Cardiac atrium fibroblast (primary cell): ENCODE results near the genes UBE2J1 and RRAGD.

DNA sequence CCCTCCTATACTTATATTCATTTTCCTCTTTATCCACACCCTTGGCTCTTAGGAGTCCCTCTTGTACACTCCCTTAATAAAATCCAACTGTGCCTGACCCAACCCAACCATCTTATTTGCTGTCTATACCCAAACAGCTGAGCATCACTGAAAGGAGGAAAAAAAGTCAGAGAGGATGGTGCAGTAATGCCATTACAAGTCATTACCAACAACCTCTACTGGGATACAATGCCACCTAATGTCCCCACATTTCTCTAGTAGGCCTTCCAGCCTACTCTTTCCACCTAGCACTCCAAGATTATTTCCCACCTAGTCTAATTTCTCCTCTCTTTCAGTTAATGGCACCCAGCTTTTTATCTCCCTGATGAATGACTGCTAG, 8.1 kb downstream of the UBE2J1 start:
- RAMPAGE, long total RNA, result no peak

DNA sequence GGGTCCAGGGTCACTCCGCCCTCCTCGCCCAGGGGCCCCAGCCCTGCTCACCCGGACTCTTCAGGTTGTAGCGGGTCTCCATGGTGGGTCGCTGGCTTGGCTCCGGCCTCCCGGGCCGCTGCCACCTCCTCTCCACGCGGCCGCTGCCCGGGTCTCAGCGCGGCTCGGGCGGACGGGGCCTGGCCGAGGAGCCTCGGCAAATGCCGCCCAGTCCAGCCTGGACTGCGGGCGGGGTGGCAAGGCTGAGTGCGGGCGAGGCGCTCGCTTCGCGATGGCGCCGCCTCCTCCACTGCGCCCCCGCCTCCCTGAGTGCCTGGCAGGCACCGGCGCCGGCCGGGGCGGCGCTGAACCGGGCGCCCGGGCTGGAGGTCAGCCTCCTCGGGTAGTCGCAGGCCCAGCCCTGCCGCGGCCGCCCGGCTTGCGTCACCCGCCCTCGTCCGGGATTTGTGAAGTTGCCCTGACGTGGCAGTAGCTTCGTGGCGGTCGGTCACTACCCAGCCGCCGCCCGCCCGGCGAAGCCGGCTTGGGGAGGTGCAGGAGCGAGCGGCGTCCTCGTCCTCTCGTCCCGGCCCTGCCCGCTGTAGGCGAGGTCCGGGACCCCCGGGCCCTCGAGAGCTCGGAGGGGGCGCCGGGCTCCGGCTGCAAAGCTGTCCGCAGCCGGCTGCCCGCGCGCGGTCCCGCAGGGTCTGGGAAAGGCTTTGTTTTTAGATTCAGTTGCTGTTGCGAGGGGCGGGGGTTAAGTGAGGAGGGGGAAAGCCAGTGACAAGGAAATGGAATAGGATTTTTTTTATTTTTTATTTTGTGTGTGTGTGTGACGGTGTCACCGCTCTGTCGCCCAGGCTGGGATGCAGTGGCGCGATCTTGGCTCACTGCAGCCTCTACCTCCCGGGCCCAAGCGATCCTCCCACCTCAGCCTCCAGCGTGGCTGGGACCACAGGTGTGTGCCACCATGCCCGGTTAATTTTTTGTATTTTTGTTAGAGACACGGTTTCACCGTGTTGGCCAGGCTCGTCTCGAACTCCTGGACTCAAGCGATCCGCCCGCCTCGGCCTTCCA, at the start of gene UBE2J1:
UBE2J1 (minus strand) TSS at position 235 of the 1,056 bp plus-strand sequence.
- RAMPAGE, long total RNA, result no peak

GRCh38 chr6:89412033-89412979, at the start of gene RRAGD:
RRAGD (minus strand) TSS chr6:89412273.
- RAMPAGE, long total RNA, result no peak

DNA sequence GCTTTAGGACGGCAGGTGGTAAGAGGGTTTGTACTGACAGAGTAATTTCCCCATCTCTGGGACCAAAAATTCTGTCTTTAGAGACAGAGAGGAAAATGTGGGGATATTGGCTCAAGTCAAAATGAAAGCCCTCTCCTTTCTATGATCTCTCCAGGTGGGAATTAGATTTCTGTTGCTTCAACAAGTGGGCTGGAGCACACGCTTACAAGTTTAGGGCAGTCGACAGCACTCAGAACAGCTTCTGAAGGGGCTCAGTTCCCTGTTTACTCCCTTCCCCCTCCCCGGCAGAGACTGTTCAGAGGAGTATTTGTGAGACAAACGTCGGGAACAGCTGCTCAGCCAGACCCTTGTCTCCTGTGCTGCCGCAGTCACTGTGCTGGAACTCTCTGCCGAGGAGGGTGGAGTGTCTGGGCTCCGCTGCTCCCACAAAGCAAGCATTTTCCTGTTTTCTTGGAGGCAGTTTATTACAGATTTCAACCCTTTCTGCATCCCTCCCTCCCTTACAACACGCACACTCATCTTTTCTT, 76.5 kb downstream of the LYRM2 start:
- RAMPAGE, long total RNA, result no peak

DNA sequence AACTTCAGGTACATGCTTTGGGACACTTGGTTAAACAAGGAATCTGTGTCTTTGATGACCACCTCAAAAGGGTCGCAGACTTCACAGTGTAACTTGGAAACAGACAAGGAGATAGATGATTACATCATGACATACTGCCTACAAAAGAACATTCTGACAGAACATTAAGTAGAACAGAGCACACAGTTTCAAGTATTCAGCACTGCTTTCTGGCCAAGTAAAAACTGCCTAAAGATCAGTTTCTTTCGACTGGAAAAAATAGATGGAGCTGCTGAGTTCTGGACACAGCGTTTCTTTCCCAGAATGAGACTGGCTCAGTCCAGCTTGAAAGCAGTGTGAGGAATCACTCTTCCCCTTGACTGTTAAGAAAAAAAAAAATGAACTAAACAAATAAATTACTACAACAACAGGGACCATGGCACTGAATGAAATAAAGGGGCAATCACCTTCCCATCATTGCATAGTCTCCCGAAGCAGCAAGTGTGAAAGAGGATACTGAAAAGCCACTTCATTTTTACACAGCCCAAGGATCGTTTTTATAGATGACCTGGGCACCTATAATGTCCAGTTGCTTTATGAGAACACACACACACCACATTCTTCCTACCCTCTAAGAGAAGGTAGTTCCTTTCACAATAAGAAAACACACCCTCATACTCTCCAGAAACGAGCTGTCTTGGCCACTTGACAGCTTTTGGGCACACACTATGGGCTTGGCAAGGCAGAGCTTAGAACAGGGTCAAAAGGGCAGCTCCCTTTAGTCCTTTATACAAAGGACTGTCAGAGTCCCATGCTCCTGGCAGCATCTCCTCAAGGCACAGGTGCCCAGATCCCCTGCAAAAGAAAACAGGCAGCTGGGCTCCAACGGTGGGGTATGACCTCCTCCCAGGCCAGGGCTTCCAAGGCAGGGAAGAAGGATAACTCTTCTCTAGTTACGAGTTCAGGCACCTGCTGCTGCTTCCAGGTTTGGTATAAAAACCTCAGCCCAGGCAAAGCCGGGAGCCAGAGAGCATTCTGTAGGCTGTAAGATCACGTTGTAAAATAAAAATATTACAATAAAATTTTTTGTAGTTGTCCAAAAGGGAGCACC, 4.7 kb upstream of the LYRM2 start:
- RAMPAGE, long total RNA, result no peak

DNA sequence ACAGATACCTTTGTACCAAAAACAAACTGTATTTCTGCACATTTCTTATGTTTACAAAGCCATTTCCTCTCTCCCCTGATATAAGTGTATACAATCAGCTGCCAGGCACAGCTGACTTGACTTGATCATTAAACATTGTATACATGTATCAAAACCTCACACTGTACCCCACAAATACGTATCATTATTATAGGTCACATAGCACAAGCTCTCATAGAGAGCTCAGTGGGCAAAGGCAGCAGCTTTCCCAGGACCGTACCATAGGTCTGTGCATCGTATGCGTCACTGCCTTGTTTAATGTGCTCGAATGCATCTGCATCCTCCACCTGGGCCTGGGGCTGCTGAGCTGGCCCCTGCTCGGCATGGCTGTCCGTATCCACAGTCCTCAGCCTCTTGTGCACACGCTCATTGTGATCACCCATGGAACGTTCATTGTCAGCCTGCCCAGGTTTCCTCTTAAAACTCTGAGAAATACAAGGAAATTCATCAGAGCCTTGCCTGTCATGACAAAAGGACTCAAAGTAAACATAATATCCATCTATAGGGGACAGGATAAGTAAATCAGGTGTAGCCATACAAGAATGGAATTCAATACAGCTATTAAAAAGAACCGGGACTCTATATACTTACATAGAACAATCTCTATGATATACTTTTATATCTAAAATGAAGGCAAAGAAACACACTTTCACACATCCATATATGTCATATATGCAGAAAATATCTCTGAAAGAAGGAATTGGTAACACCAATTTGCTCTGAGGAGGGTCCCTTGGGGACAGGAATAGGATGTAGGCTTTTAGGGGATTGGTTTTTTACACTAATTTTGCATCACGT, 17.2 kb upstream of the LYRM2 start:
- RAMPAGE, long total RNA, result no peak

DNA sequence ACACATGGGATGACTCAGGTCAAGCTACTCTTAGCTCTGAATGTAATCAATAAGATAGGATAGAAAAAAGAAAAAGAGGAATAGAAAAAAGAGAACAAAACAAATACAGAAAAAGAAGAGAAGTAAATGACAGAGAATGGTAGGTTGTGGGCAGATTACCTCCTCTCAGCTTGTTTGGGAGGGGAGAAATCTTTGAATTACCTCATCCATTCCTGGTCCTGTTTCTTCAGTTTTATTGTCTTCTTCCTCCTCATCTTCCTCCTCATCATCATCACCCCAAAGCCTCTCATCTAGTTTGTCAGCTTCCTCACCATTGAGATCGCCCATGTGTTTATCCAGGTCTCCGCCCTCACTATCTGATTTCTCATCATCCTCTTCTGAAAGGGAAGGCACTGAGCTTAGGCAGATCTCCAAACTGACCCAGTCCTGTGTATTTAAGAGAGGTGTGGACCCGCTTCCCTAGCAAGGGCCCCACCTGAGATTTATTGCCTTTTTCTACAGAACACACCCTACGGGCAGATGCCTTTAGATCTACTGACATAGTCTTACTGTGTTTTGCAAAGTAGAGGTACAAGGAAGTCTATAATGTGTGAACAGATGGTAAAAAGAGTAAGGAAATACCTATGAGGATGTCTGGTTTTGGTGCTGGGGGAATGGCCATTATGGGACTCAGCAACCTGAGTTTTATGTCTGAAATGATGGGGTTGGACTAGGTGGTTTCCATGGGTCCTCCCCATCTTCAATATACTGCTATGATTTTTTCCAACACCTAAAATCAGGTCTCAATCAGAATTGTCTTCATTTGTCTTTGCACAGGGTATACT, 24.3 kb upstream of the LYRM2 start:
- RAMPAGE, long total RNA, result no peak

- RAMPAGE, long total RNA, result no peak
Observed at GRCh38 chr6:89690656-89691030, 52.1 kb upstream of the LYRM2 start.

- RAMPAGE, long total RNA, result no peak
Observed at GRCh38 chr6:89780938-89781658, 38.5 kb downstream of the MDN1 start.

- RAMPAGE, long total RNA, result no peak
Observed at GRCh38 chr6:89834823-89835513, 15.4 kb upstream of the MDN1 start.

DNA sequence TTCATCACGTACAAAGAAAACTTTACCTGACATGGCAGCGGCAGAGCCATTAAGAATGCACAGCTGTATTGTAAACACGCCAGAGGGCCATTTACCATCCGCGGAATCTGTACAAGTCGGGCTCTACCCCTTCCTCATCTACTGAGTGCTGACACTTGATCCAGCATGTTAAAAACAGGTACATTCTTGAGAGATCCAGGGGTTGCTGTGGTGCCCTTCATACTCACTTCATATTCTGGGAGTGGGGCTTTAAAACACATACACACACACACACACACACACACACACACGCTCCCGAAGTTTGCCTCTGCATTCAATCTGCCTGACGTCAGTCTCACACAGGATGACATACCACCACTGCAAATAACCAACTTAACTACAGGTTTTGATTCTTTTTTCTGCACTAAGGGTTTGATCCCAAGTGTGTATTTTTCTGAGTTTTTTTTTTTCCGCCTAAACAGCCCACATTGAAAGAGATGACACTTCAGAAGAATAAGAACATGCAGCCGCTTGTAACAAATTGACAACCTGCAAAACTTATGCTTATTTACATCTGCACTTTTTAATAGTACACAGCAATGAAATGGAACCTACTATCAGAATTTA, 77.0 kb downstream of the BACH2 start:
- RAMPAGE, long total RNA, result no peak

DNA sequence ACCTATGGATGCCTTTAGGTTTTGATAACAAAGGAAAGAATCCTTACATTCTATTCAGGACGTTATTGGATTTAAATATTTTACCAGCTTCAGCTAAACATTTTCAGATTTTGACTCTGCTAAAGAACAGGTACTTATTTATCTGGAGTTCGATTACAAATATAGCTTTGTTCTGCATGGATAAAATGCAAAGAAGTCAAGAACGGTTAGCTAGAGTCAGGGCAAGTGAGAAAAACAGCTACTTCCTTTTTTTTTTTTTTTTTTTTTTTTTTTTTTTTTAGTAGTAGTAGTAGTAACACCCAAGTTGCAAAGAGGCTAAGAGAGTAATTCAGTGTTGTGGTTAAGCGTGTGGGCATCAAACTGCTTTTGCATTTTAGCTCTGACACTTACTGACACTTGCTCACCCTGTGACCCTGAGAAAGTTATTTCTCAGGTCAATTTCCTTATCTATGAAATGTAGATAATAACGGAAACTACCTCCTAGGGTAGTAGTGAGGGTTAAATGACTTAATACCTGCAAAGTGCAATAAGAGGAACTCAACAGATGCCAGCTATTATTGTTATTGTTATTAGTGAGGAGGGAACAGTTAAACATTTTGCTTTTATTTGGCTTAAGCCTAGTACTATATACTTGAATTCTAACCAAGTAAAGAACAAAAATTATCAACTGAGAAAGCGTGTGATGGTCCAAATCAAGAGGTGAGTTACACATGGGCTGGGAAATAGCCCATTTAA, 86.6 kb upstream of the BACH2 start:
- RAMPAGE, long total RNA, result no peak

DNA sequence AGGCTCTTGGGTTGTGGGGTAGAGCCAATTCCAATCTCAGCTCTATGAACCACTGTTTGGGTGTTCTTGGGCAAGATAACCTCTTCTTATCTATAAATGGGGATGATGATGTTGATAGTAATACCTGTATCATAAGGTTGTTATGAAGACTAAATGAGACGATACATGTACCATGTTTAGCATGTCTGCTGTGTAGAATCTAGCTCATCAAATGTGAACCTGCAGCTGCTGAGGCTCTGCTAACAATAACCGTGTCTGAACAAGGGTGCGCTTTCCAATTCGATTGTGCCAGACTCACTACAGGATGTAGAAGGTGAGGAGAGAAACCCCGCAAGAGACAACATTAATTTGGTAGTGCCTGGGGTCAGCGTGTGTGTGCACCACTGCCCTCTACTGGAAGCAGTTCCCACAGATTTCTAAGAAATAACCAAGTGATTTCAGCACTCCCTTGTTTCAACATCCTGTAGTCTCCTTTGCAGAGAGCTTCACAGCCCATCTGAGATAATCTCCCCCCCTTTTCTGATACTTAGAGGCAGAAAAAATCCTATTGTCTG, 96.5 kb upstream of the BACH2 start:
- RAMPAGE, long total RNA, result no peak

- RAMPAGE, long total RNA, result no peak
Observed at GRCh38 chr6:90478127-90478758, 108.6 kb downstream of the MAP3K7 start.

DNA sequence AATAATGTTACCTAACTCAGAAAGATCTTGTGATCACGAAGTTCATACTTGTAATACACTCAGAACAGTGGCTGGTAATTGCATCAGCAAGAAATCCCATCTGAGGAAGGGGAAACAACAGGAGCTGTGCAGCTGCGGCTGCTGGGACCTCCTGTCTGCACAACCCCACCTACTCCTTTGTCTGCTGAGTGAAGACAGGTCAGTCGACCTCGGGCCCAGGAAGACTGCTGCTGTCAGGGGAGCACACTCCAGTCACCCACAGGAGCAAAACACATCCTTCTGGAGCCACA, 90.3 kb downstream of the MAP3K7 start:
- RAMPAGE, long total RNA, result no peak

GRCh38 chr6:93636909-93637775, 217.8 kb upstream of the EPHA7 start:
- RAMPAGE, long total RNA, result no peak

GRCh38 chr6:93834804-93835599, 415.6 kb upstream of the EPHA7 start:
- RAMPAGE, long total RNA, result no peak

GRCh38 chr6:98833184-98833406, 1.3 kb upstream of the POU3F2 start:
- RAMPAGE, long total RNA, result no peak

- RAMPAGE, long total RNA, result no peak
Observed at GRCh38 chr6:99400782-99401754, 7.1 kb upstream of the COQ3 start.

GRCh38 chr6:99514549-99515325, 486 bp downstream of the USP45 start:
- RAMPAGE, long total RNA, result no peak